ENCODE data around the genes SPANXA2, SLITRK2, HSFX2 and GPR50.

- PRO-cap = no peak
Measured at GRCh38 chrX:141589471-141589927, at the start of gene SPANXA2. Gene SPANXA2, plus strand, starts transcription at chrX:141589708.

DNA sequence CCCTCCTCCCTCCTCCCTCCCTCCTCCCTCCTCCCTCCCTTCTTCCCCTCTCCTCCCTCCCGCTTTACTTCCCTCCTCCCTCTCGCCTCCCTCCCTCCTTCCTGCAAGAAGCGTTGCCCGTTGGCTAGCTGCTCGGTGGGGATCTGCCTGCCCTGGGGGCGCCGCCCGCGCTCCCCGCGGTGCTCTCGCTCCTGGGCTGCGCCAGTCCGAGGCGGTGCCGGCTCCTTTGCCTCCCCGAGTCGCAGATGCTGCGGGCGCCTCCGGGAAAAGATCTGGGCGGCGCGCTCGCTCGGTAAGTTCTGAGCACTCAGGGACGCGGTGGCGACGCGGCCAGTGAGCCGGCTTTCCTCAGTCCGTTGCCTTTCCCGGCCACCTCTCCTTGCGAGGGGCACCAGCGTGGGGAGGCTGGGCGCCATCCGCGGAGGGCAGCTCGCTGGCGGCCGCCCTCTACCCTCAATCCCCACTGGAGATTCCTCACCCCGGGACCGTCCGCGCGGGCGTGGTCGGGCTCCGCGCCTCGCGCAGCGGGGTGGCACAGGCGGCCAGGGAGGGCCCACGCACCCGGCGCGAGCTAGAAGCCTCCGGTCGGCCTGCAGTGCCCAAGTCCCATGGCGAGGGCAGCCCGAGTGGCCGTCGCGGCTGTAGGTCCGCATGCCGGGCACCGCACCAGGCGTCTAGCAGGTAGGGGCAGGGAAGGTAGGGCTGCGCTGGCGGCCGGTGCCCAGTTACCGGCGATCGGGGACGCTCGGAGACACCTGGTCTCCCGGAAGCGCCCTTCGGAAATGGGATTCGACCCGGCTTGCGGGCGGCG, at the start of gene SLITRK2:
TSS of gene SLITRK2 (plus strand) at position 95 of the 811 bp plus-strand sequence.
- PRO-cap = no peak

DNA sequence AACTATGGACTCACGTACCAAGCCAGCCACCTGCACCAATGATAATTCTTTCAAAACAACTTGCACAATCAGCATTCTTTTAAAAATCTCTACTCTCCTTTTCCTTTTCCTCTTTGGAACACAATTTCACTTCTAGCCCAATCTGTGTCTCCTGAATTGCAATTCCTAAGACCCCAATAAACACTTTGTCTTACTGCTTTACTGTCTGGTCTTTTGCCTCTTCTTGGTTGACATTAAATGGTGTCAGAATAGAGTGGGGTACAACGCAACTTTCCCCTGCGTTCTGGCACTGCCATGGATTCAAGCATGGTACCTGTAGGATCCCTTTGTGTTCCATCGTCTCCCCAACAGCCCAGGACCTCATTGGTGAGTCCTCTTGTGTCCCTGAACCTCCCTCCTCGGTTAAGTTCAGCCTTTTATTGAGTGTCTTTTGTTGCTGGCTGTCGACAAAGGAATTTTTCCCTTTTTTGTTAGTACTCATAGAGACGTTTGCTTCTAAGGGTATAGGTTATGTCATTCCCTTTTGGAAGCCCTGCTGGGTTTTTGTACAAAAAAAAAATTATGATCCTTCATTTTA, 35.5 kb upstream of the FMR1 start:
- PRO-cap = no peak

GRCh38 chrX:147885018-147885443, 26.7 kb upstream of the FMR1 start:
- PRO-cap = no peak

- PRO-cap = no peak
Measured at GRCh38 chrX:148381077-148381616, 119.3 kb upstream of the AFF2 start.

- PRO-cap = no peak
Measured at GRCh38 chrX:149313896-149314467, 101.3 kb downstream of the ENSG00000287585 start.

DNA sequence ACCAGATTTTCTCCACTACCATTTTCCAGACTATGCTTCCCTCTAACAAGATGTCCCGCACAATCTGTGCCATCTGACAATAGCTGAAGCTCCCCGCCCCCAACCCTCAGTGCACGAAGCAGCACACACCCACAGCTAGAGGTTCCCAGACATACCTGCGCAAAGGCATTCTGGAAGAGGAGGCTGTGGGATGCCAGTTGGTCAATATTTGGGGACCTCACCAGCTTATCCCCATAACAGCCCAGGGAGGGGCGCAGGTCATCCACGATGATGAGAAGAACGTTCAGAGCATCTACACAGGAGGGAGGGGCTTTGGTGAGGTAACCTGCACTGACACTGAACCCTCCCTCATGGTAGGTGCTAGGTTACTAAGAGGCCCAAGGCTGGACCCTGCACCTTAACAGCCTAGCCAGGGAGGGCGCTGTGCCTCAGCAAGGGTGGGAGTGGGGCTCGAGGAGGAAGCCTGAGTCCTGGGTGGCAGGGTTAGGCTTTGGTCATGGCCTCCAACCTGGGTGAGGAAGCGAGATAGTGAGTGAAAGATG, 1.0 kb downstream of the IDS start:
- PRO-cap = no peak

DNA sequence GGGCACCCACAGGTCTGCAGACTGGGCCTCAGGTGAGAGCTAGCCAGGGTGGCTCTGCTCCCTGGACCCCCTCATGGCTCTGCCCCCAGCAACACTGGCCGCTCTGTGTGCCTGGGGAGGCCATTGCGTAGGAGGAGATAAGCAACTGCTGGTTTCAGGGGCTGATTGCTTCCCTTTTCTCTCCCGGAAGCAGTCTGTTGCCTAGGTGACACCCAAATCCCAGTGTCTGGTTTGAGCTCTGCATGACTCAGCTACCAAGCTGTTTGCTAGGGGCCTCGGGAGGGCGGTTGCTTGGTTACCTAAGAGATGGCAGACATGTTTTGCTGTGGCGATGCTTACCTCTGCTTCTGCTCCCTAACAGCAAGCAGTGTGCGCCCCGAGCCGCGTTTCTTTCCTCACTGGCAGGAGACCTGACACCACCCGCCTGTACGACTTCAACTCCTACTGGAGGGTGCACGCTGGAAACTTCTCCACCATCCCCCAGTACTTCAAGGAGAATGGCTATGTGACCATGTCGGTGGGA, 15.4 kb upstream of the EOLA1 start:
- PRO-cap = no peak

DNA sequence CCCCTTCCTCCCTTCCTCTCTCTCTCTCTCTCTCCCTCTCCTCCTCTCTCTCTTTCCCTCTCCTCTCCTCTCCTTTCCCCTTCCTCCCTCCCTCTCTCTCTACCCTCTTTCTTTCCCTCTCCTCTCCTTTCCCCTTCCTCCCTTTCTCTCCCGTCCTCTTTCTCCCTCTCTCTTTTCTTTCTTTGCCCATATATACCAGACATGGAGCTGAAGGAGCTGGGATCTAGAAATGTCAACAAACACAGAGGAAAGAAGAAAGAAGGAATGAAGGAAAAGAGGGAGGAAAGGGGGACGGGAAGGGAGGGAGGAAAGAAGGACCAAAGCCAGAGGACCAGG, 12.2 kb upstream of the EOLA1 start:
- PRO-cap = no peak

- PRO-cap = no peak
Measured at GRCh38 chrX:149595192-149595700, at the start of gene HSFX2. Gene HSFX2, minus strand, starts transcription at chrX:149595314.

DNA sequence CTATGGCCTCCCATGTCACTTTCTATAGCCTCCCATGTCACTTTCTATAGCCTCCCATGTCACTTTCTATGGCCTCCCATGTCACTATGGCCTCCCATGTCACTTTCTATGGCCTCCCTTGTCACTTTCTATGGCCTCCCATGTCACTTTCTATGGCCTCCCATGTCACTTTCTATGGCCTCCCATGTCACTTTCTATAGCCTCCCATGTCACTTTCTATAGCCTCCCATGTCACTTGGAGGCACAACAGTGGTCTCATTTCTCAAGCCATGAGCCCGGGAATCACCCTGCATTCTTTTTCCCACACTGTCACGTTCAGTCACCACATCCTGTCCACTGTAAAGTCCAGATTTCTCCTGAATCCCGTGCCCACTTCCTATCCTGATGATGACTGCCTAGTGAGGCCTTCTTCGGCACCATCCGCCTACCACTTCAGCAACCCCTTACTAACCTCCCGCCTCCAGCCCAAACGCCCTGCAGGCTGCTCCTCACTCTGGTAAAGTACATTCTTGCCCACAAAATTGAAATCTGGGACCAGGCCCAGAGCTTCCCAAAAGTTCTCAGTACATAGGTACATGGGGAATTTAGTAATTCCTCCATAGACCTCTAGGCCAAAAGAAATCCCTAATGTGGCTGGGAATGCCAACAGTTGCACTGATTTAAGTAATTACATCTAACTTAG, 10.4 kb upstream of the HSFX2 start:
- PRO-cap = no peak

DNA sequence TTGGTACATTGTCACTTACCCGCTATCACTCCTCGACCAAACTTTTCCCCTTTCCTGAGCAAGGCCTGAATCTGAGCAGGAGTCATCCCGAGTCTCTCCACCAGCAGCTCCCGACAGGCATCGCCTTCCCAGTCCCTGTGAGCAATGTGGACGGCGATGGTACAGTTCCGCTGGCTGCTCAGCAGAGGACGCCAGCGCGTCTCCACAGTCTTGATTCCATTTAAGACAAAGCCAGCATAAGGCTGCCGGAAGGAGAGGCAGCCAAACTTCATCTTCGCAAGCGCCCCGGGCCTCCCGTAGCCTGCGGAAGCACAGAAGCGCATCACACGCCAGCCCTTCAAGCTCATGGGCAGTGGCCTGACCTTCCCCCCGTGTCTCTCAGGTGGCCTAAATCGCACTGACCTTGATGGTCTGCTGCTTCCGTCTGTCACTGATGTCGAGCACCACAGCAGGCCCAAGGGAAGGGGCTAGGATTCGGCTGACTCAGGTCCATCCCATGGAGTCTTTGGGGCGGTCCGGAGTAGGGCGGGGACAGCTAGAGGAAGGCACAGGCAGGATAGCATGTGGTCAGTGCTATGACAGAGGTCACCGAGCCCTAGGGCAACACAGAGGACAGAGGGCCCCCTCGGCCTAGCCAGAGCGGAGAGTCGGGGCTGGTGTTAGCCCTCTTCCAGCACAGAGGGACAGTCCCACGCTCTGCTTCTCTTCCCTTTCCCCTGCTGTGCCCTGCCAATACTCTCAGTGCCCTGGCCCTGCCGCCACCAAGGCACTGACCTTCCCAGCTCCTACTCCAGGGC, 4.4 kb downstream of the HSFX4 start:
- PRO-cap = no peak

DNA sequence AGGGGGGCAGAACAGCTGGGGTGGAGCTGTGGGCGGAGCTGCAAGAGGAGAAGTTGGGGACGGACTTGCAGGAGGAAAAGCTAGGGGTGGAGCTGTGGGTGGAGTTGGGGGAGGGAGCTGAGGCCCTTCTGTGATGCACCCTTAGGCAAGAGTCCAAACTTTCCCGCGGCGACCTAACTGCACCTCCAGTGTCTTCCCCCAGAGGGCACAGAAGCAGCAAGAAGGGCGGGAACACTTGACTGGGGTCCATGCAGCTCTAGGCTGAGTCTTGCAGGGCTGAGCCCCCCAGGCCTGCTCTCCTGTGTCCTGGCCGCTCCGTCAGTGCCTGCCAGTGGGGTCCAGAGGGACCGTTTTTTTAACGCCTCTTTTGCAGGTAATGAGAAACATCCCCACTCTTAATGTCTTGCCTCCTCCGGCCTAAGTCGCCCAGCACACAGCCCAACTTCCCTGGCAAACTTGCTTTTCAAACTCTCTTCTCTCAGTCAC, 2.3 kb upstream of the EOLA2 start:
- PRO-cap = bidirectional peak, plus-strand start at position 201 of the sequence, minus-strand start outside the sequence

DNA sequence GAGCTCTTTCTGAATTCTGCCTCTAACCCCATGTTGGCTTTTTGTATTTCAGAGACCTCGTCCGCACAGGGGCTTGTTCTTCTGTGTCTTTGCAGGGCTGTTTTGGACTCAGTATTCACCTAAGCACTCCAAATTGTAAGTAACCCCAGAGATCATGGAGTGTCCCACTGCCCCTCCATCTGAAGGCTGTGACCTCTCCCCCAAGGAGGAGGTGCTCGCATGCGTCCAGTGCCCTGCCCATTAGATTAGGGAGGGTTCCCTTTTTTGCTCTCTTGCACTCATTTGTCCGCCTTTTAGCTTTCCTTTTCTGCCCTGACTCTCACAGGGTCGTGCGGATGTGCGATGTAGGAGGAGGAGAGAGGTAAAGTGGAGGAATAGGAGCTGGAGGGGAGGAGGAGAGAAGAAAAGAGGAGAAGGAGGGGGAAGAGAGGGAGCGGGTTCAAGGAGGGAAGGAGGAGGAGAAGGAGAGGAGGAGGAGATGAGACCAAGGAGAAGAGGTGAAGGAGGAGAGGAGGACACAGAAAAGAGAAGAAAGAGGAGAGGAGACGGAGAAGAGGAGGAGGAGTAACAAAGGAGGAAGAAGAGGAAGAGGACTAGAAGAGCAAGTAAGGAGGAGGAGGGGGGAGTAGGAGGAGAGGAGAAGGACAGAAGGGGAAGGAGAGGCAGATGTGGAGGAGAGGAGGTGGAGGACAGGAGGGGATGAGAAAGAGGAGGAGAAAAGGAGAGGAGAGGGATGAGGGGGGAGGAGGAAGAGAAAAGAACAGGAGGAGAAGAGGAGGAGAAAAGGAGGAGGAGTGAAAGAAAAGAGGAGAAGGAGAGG, 5.9 kb upstream of the EOLA2 start:
- PRO-cap = no peak

- PRO-cap = no peak
Measured at GRCh38 chrX:150202691-150203227, 160.4 kb upstream of the MAMLD1 start.

GRCh38 chrX:150445099-150446079, 82.3 kb downstream of the MAMLD1 start:
- PRO-cap = no peak

DNA sequence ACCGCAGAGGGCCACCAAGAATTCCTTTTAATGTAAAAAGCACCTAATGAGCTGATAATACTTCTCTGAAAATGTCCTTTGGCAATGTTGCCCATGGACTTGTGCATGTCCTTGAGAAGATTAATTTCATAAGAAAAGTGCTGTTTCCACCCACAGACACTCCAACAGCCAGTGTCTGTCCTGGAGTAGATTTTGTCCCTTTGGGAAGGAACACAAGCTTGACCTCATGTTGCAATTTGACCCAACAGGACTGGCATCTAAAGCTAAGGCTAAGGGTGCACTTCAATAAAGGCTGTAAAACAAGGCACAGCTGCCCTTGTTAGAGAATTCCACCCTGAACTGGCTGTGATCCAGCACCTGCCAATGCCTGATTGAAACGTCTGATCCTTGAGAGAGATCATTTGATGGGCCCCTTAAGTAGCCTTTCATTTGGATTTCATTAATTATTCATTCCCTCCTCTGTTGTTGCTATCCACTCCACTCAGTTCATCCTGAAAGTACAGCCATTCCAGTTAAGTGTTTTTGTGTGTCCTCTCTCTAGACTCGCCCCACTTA, 56.3 kb downstream of the CD99L2 start:
- PRO-cap = no peak

DNA sequence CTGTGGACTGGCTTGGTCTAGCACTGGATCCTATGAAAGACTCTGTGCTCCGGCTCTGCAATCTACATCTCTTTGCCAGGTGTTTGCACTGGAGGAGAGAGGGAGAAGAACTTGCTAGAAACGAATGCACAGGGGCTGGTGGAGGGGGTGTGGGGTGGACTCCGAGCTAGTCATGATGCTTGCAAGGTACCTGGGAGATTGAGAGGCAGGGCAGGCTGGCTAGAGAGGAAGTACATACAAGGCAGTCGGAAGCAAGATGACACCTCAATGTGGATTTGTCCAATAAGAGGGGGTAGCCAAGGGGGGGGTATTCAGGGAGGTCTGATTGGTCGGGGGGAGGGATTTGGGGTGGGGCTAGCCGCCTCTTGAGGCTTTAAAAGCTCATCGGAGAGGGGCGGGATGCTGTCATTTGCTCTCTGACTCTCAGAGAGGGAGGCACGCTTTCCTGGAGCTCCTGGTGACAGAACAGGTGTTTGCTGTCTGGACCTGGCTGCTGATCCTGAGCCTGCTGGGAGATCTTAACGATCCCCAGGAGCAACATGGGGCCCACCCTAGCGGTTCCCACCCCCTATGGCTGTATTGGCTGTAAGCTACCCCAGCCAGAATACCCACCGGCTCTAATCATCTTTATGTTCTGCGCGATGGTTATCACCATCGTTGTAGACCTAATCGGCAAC, at the start of gene GPR50:
TSS of gene GPR50 (plus strand) at position 402 of the 677 bp plus-strand sequence.
- PRO-cap = no peak

DNA sequence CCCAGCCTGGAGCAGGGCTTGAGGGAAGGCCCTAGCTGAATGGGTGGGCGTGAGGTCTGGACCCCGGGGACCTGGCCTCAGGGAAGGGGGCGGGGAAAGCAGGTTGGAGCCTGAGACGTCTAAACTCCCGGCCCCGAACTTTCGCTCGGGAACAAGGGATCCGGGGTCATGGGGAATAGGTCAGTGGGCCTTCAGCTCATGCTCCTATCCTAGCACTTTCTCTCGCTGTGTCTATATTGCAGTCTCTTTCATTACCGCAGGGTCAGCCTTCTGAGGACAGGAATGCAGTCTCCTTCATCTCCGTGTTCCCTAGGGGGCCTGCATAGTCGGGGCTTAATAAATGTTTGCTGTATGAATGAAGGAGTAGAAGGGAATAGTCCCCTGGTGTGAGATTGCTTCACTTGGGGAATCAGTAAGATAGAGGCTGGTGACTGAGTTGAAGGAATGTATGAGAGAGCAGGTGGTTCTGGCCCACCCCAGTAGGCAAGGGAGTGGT, 443 bp downstream of the VMA21 start:
- PRO-cap = unidirectional peak, minus-strand start at position 375 of the sequence

GRCh38 chrX:151538453-151538652, 25.1 kb upstream of the PASD1 start:
- PRO-cap = no peak

Data from A673 (cell line).